Endometrial microvascular endothelial cells (primary cell): ENCODE results near the genes TLR5, CAPN2 and LBR.

DNA sequence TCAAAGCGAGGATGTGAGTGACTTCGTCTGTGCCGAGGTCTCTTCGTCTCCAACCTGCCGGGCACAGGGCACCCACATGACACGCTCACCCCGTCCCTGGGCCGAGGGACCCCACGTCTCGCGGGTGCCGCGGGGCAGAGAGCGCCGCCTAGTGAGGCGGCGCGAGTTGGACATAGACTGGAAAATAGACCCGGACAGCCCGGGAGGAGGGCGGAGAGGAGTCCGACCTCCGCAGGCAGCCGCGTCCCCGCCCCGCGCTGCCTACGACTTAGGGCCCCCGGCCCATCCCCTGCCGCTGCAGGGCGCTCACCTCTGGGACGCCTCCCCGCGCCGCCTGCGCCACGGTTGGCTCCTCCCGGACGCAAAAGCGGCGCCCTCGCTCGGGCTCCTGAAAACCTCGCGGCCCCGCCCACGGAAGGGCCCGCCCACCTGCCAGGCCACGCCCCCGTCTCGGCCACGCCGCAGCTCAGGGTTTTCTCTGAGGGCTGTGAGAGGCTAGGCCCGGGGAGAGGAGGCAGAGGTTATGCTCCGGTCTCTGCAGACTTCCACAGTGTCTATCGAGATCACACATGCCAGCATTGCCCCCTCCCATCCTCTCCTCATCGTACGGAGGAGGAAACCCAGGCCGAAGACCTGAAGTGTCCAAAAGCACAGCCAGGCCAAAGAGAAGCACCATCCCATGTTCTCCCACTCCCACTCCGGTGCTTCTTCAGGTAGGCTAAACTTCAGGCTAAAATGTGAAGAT is at the start of gene TLR5:
Gene TLR5, minus strand, starts transcription at position 363 of the 745 bp plus-strand sequence.
- RAMPAGE, long total RNA, result no peak

GRCh38 chr1:223711834-223712304 is 470 bp upstream of the CAPN2 start:
- RAMPAGE, long total RNA, result no peak

GRCh38 chr1:223712305-223713458 is at the start of gene CAPN2:
TSS of gene CAPN2 (plus strand) at chr1:223712539.
- RAMPAGE, long total RNA, result no peak

GRCh38 chr1:223834686-223835471 is 10.9 kb downstream of the TP53BP2 start:
- RAMPAGE, long total RNA, result no peak

DNA sequence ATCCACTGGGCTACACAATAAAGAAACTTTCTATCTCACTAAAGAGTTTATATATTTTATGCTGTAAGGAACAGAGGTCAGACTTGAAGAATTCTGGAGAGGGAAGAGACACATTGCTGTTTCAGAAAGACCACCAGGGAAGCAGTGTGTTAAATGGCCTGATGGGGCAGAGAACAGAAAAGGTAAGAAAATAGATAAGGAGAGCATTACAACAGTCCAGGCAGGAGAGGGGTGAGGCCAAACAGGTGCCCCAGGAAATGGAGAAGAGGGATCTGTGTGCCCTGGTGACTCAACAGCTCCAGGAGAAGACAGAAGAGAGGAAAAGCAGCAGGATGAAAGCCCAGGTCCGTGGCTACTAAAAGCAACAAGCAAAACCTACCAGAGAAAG is 9.2 kb downstream of the TP53BP2 start:
- RAMPAGE, long total RNA, result no peak

DNA sequence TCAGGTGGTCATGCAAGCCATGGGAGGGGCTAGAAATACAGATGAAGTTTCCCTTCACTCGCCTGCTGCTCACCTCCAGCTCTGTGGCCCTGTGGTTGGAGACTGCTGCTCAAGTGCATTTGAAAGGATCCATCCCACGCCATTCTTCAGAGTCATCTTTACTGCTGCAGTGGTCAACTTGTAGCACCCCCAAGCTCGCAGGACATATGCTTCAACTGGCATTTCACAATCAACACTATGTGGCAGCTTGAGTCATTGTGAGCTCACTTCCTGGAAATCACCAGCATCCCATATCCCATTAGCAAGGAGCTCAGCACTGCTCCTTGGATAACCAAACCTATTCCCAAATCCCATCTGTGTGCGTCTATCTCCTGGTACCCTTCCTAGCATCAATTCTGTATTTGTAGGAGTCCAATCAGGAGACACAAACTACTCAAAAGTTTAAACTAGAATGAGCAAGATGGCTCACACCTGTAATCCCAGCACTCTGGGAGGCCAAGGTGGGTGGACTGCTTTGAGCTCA is 116.3 kb upstream of the TP53BP2 start:
- RAMPAGE, long total RNA, result no peak

DNA sequence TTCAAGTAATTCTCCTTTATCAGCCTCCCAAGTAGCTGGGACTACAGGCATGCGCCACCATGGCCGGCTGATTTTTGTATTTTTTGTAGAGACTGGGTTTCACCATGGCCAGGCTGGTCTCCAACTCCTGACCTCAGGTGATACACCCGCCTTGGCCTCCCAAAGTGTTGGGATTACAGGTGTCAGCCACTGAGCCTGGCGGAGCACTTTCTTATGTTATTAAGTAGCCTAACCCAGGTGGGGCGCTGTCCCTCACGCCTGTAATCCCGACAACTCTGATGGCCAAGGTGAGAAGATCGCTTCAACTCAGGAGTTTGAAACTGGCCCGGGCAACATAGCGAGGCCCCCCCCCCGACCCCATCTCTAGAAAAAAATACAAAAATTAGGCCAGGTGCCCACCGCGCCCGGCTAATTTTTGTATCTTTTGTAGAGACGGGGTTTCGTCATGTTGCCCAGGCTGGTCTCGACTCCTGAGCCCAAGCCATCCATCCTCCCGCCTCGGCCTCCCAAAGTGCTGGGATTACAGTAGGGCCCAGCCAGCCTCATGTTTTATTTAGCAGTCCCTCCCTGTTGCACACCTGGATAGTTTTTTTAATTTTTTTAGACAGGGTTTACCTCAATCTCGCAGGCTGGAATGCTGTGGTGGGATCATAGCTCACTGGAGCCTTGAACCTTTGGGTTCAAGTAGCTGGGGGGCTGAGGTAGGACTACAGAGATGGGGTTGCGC is 122.1 kb upstream of the FBXO28 start:
- RAMPAGE, long total RNA, result no peak

GRCh38 chr1:224333884-224334899 is 4.2 kb upstream of the NVL start:
- RAMPAGE, long total RNA, result no peak

GRCh38 chr1:224357767-224358460 is 1.2 kb downstream of the CNIH4 start:
- RAMPAGE, long total RNA, result no peak

DNA sequence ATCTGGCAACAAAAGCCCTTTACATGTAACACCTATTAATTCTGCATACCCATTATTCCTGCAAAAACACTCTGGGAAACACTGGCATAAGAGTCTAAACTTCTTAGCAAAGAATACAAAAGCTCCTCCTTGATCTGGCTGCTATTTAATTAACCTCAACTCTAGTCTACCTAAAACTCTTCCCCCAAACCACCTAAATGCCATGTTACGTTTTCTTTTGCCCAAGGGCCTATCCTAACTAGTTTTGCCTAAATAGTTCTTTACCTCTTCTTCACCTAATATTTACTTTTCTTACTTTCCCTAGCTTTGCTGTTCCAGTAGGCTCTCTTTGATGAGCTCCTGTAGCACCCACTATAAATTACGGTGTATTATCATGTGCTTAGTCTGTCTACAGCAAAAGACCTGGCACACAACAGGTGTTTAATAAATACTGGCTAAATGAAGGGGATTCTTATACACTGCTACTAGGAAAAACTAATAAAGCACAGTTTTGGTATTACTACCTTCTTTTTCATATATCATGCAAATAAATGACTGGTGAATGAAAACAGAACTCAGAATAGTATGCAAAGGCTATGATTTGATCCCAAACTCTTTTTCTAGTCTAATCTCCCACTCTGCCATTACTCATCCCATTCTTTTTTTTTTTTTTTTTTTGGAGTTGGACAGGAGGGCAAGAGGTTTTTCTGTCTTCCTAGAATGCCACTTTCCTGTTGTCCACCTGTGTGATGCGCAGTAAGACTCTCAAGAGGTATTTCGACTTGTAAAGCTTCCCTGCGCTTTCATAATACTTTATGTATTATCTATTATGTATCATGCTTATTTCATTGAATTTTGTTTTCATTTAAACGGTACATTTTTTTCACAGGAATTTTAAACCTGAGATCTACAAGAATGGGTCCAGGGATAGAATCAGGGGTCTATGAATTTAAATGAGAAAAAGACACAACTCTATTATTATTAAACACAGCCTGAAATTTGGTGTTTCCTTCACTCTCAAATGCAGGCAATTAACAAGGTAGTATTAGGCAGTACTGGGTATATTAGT is 26.3 kb downstream of the WDR26 start:
- RAMPAGE, long total RNA, result no peak

DNA sequence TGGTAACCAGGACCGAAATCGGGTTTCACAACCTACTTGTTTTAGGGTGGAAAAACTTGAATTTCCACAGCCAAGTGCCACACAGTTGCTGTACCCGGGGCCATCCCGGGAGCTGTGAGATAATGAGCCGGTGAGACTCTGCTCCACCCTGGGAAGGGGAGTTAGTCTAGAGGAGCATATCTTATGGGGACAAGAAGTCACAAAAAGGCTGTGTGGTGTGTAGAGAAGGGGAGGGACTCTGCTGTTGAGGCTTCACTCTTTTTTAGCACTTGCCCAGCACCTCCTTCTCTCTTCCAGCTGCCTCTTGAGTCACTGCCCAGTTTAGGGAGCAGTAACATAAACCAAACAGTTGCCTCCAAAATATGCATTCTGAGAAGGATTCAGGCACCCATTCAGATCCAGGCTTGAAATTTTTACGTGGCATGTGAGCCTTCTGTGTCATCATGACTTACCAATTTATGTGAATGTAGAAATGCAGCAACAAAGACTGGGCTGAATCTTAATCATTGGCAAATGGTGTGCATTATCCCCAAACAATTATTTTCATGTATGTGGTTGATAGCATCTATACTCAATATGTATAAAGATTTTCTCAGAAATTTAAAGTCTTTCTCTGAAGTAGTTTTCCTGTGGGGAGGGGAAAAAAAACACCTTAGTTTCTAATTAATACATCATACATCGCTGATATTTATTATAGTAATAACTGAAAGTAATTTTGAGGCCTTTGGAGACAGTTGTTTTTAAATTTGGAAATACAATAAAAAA is 850 bp upstream of the WDR26 start:
- RAMPAGE, long total RNA, result no peak

DNA sequence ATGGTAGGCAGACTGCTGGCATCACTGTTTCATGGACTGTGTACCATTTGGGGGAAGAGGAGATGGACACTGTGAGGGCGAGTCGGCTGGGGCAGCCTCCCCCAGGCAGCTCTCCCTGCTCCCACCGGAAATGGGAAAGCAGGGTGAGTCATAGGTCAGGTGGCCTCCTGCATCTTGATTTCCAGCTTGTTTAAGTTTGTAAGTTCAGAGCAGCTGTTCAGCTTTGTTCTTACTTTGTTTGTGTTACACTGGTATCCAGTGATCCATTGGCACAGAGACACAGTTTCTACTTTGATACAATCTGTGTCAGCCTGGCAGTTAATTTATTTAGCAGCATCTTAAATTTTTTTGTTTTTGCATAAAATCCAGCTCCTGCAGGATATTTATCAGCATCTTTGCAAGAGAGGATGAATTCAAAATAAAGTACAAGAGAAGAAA is 87.1 kb upstream of the CNIH3 start:
- RAMPAGE, long total RNA, result no peak

DNA sequence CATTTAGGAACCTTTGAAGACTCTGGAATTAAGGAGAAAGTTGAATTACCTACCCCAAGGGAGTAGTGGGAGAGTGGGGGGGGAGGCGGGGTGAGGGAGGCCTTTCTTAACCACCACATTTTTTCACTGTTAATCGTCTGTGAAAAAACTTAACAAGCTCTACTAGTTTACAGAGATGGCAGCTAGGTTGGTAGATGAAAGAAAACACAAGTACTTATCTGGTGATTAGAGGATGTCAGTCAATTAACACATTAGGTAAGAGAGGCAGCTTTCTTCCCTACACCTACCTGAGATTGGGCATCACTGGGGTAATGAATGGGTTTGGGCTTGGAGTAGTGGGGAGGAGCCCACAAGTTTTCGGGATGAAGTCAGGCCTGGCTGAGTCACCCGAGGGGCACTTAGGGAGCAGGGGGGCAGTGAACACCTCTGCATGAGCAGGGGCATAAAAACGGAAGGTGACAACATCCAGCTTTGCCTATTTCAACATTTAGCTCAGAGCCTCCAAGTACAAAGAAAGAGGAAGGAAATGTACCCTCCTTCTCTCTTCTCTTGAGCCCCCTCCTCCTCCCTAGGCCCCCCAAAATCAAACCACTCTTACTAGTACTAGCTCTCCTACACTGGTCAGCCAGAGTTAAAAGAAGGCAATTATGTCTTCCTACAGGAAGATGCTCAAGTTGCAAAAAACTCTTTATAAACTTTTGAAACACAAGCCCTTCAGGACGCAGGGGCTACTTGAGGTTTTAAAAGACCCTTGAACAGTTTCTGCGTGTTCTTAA is 2.5 kb downstream of the LBR start:
- RAMPAGE, long total RNA, result no peak

- RAMPAGE, long total RNA, result start-site peak on the minus strand at chr1:225428007-225428063, 257 and 680 reads in 2 replicates
Observed at GRCh38 chr1:225427842-225428174, at the start of gene LBR. TSS of gene LBR (minus strand) at chr1:225428038.

GRCh38 chr1:225440990-225441790 is 13.4 kb upstream of the LBR start:
- RAMPAGE, long total RNA, result no peak

GRCh38 chr1:225441791-225442209 is 14.0 kb upstream of the LBR start:
- RAMPAGE, long total RNA, result no peak

GRCh38 chr1:225447423-225448594 is 20.0 kb upstream of the LBR start:
- RAMPAGE, long total RNA, result no peak

DNA sequence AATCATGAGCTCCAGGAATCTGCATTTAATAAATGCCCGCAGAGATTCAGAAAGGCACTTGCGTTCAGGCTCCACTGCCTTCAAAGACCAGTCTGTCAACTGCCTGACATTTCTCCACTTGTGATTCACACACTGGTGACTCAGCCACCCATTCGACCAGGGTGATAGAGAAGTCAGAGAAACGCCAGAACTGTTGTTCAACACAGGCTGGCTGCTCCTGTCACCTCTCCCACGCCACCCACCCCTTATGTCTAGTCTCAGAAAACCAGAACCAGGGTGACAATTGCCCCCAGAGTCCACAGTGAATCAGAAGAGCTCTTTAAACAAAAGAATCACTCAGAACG is 26.9 kb upstream of the LBR start:
- RAMPAGE, long total RNA, result no peak

- RAMPAGE, long total RNA, result no peak
Observed at GRCh38 chr1:225512582-225513242, 84.9 kb upstream of the LBR start.

DNA sequence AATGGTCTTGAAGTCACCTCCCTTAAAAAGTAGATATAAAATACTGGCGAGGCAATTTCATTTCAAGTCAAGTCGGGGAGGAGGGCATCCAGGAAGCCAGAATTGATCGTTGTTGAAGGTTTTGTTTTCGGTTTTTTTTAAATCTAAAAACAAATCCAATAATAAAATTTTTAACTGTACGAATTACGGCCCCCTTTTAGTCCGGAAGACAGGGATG is 1.1 kb upstream of the ENAH start:
- RAMPAGE, long total RNA, result no peak